Epithelial cell of proximal tubule (primary cell): ENCODE results near the gene GALNT11.

- RAMPAGE, long total RNA: no peak
- RRBS: no CpG with 5 or more reads among the region's 4 CpGs
These were observed 21.1 kb downstream of the RHEB start for GRCh38 chr7:151498555-151499102.

DNA sequence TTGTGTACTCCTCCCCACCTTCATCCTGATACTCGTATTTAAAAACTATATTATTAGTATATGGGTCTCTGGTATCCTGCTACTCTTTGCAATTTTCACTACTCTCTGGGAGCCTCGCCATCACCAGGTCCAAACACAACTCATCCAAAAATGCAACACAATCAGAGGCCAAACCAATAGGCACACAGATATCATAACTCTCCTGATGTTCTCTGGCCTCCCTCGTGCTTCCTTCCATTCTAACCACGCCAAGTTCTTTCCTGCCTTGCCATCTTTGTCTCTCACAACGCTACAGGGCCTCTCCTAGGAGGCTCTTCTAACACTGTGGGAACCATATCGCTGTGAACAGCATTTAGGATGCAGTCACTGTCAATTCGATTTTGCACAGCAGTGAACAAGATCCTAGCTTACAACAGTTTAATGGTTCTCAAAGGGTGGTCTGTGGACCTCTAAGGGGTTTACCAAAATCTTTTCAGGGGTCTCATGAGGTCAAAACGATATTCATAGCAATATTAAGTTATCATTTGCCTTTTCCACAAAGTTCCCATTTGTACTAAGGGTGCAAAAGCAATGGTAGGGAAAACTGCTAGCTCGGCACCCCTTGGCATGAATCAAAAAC is 7.2 kb downstream of the RHEB start:
- RAMPAGE, long total RNA: no peak
- RRBS: no CpG with 5 or more reads among the region's 9 CpGs

DNA sequence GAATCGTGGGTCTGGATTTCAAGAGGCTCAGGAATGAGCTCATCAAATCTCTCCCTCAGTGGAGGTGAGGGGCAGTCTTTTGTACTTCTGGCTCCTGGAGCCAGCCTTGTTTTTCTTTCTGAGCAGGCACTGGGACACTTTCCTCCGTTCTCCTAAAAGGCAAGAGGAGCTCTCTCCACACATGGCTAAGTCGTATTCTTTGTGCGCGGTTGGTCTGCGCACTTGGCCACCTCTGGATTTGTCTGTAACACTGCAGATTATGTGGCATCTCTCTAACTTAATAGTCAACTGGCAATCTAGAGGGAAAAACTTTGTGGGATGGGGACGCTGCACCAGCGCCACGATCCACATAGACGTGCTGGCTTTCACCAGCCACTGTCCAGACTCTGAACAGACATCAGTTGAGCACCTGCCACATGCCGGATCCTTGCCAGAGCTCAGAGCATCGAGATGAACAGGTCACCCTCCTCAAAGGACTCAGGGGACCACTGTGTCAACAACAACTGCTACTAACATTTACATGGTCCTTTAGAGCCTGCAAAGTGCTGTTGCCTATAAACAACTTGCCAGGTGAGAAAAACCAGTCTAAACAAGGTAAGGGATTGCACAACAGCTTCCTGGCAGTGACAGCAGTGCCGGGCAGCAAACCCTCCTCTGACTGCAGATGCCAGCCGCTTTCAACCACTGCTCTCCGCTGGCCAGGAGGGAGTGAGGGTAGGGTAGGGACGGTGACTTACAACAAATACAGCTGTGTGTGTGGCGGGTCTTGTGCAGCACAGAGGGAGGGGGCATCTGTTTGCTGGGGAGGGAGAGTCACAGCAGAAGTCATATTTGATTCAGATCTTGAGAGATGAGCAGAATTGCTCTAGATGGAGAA is 32.6 kb upstream of the RHEB start:
- RAMPAGE, long total RNA: no peak
- RRBS: no CpG with 5 or more reads among the region's 17 CpGs

DNA sequence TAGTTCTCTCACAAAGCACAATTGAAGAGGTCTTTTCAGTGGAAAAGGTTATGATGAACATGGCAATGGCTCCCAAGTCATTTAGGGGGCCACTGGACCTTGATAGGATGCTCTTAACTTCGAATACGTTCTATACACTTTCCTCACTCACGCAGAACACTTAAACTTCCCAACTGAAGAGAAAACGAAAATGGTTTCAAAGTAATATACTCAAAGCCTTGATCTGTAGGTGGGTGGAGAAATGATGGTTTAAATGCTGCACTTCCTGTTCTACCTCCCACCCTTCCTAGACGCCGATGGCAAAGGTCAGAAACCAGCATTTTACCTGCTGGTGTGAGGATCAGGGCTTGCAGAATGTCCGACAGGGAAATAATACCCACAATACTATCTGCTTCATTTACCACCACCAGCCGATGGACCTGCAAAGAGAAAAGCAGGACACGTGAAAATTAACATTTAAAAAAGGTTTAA is 40.5 kb upstream of the RHEB start:
- RAMPAGE, long total RNA: no peak
- RRBS: no CpG with 5 or more reads among the region's 9 CpGs

- RAMPAGE, long total RNA: no peak
- RRBS: no CpG with 5 or more reads among the region's 24 CpGs
These were observed 113.3 kb upstream of the RHEB start for GRCh38 chr7:151632801-151633559.

GRCh38 chr7:151710016-151710396 is 166.9 kb downstream of the PRKAG2 start:
- RAMPAGE, long total RNA: no peak
- RRBS: 50% methylated on average over 2 of the region's 14 CpGs

DNA sequence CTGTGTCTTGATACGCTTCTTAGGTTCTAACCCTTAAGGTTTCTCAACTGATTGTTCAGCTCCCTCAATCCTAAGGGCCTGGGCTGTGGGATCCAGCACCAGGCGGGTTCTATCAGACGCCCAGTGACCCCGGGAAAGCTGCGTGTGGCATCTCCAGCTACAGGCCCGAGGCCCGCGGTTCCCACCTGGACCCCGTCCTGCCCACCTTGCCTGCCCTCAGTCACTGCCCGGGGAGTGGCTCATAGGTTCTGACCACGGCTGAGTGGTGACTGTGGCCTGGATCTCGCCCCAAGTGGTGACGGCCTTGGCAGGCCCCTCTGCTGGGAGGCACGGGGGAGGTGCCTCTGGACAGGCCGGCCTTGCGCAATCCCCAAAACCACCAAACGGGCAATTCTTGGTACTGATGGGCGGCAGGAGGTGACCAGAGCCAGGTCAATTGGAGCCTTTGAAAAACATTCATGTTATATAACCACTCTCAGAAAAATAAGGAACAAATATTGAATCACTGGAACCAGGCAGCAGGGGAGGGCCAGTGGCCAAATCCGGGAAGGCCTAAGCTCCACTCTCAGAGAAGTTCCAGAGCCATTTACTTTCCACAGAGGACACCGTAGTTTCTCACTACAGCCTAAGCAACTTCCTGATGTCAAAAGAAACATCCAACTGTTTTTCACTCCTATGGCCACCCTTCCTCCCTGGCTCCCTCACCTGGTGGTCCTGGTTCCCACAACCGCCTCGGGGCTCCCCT is 83.4 kb downstream of the PRKAG2 start:
- RAMPAGE, long total RNA: no peak
- RRBS: 83% methylated on average over 3 of the region's 22 CpGs

GRCh38 chr7:151824256-151824955 is 52.5 kb downstream of the PRKAG2 start:
- RAMPAGE, long total RNA: no peak
- RRBS: no CpG with 5 or more reads among the region's 17 CpGs

DNA sequence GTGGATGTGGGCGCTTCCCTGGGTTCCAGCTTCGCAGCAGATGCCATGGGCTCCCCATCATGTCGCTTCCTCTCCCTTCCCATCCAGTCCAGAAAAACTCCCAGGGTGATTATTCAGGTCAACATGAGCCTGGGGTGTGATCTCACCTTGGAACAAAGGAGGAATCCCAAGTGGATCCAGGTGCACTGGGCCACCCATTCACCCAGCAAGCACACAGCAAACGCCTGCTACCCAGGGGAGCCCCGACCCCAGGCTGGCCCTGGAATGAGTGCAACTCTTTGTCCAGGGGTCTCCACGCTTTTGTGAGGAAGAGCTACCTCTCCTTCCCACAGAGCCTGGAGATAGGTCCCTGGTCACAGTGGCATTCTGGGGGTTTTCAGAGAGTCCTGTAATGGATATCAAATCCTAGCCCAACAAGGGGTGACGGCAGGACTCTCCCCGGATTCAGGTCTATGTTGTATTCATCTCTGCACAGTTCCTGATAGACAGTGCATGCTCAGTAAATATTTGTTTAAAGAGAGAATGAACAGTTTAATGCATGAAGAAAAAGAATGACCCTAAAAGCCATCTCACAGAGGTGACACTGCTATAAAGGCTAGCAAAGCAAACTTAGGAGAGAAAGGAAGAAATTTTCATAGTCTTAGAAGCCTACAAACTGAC is 48.9 kb downstream of the PRKAG2 start:
- RAMPAGE, long total RNA: no peak
- RRBS: no CpG with 5 or more reads among the region's 8 CpGs

DNA sequence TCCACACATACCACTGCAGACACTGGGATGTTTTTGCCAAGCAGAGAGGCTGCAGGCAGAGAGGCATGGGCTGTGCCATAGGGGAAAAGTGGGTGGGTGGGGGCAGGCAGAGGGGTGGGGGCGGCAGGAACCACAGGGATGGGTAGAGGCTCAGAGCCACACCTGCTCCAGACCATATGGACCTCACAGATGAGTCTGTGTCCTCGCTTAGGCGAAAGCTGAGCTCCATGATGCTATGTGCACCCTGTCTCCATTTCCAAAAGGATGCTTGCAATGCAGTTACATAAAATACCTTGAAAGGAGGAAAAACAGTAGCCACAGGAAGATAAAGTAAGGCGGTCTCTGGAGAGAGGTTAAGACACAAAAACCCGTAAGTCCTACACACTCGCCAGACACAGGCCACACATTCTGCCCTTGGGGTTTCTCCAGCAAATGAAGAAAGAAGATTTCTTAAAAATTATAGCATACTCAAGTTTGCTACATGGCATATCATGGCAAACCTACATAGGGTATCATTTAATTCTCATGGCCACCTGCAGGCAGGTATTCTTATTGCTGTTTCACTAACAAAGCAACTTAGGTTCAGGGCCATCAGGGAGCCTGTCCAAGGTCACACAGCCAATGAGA is 21.2 kb downstream of the PRKAG2 start:
- RAMPAGE, long total RNA: no peak
- RRBS: no CpG with 5 or more reads among the region's 6 CpGs

- RAMPAGE, long total RNA: no peak
- RRBS: no CpG with 5 or more reads among the region's 18 CpGs
These were observed 5.5 kb downstream of the PRKAG2 start for GRCh38 chr7:151871197-151871957.

GRCh38 chr7:151876229-151876661 is 670 bp downstream of the PRKAG2 start:
- RAMPAGE, long total RNA: no peak
- RRBS: 2% methylated on average over 21 of the region's 43 CpGs

DNA sequence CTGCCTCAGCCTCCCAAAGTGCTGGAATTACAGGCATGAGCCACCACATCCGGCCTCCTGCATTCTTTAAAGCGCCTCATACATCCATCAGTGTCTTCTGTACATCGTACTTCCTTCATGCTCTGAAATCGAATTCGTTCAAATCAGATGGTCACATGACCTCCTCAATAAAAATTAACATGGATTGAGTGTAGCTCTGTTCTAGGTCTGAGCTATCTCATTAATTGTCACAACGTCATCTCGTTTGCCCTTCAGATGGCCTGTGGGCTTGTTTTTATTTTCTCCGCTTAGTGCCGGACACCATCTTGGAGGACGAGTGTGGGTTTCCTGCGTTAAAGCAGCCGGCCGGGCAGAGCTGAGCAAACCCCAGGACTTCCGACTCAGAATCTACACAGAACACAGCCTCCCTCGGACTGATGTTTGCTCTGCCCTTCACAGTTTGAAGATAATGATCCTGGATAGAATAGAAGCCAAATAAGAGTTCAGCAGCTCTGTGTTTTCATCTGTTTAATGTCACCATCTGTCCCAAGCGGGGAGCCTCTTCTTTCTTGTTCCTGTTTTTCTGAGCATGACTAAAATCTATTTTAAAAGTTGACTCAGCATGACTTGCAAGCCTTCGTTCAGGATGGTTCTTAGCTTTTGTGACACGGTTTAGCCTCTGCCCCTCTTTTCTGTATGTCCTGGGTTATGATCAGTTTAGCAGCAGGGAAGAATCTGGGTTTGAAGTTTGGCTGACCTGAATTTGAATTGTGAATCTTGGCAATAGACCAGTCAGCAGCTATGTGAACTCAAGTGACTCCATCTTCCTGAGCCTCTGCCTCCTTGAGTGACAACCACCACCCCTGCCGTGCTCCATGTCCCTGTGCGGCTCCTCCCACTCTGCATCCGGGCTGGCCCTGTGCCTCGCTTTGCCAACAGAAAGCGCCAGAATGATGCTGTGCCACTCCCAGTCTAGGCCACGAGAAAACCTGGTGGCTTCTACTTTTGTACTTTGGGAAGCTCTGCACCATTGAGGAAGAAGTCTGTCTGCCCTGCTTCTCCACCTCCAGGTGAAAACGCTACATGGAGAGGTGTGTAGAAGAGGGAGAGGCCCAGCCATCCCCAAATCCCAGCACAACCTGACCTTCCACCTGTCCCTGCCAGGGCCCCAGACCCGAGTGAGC is 30.5 kb upstream of the GALNTL5 start:
- RAMPAGE, long total RNA: no peak
- RRBS: no CpG with 5 or more reads among the region's 26 CpGs

- RAMPAGE, long total RNA: no peak
- RRBS: 1% methylated on average over 29 of the region's 117 CpGs
These were observed at the start of gene GALNT11 for GRCh38 chr7:152025196-152026427. Gene GALNT11, plus strand, starts transcription at chr7:152025674.

DNA sequence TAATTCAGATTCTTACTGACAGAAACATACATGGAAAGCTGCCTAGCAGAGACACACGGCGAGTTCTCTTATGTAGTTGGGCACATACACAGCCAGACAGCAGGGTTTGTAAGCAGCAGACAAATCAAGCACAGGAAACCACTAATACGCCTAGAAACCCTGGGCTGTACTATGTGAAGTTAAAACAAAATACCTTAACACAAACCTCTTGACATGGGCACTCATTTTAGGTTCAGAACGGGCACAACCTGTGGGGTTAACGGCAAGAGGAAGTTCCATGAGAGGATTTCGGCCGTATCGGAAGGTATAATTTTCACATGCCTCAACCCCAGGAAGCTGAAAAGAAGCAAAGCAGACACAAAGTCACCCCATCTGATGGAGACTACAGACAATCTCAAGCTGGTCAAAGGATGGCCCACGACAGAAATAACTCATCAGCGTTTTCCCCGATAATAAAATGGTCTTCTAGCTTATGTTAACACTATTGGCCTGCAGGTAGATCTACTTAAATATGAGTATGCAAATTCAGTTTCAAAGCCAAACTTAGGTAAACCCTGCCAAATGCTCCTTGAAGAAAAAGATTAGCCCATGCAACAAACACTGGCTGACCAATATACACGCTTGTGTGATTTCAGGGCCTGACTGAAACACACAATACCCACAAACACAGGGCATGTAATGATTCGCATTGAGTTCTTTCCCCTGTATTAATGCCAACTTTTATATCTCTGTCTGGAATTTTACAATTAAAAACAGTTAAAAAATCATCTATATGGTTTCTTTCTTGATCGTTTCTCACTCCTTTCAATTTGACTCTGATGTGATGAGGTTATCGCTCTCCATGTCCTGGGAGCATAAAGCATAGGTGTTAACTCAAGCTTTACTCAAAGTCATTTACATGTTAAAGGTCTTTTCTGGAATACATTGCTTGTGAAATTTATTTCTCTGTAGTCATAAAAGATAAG is 119.8 kb downstream of the GALNT11 start:
- RAMPAGE, long total RNA: no peak
- RRBS: no CpG with 5 or more reads among the region's 15 CpGs

DNA sequence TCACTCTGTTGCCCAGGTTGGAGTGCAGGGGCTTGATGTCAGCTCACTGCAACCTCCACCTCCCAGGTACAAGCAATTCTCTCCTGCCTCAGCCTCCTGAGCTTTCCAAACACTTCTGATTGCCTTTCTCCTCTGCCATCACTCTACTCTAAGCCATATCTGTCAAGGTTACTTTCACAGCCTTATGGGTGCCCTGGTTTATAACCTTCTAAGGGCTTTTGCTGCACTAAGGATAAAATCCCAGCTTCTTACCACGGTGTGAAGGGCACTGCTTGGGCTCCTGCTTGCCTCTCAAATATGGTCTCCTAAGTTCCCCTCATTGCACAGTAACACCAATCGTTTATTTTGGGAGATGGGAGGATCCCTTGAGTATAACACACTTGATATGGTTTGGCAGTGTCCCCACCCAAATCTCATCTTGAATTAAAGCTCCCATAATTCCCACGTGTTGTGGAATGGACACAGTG is 38.5 kb downstream of the KMT2C start:
- RAMPAGE, long total RNA: no peak
- RRBS: no CpG with 5 or more reads among the region's 3 CpGs

DNA sequence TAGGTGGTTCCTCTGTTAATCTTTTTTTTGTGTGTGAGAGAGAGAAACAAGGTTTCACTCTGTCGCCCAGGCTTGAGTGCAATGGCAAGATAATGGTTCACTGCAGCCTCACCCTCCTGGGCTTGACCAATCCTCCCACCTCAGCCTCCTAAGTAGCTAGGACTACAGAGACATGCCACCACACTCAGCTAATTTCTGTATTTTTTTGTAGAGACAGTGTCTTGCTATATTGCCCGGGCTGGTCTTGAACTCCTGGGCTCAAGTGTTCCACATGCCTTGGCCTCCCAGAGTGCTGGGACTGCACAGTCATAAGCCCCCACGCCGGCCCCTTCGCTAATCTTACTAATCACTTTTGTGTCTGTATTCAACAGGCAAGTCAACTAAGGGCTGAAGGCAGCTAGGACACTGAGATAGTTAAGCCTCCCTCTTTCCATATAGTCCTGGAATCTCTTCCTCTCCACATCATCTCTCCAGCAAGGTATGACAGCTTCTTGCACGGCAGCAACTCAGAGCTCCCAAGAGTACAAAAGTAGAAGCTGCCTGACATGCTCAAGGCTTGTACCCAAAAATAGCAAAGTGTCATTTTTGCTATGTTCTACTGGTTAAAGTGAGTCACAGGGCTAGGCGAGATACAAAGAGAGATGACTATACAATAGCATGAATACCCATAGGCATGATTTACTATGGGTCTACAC is 11.3 kb downstream of the KMT2C start:
- RAMPAGE, long total RNA: no peak
- RRBS: 100% methylated on average over 2 of the region's 7 CpGs

DNA sequence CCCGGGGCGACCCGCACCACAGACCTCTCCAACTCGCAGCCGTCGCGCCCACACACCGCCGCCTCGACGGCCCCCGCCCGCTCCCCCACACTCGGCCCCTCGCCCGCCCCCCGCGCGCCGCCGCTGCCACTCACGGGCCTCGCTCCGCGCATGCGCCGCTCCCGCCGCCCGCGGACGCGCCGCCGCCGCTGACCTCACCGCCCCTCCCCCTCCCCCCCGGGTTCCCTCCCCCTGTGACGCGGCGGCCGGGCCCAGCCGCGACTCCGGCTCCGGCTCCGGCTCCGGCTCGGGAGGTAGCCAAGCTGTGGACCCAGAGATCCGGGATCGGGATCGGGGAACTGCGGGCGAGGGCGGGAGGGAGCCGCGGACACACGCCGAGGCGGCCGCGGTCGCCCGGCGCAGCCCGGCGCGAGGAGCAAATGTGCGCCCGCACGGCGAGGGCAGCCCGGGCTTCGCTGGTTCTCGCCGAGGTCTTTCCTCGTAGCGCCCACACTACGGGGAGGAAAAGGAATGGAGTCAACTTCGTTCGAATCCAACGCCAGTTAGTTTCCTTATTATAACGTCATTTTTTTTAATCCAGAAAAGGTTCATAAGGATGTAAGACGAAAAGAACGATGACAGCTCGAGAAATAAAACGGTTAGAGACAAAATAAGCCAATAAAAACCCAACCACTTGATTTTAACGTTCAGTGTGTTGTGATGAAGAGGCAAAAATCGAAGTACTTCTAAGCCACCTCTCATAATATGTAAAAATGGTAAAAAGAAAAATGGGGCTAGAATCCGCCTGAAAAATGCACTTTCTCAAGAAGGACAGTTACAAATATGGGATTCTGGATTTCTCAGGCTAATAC is 910 bp upstream of the KMT2C start:
- RAMPAGE, long total RNA: no peak
- RRBS: 1% methylated on average over 14 of the region's 90 CpGs

- RAMPAGE, long total RNA: no peak
- RRBS: 6% methylated on average over 36 of the region's 66 CpGs
These were observed 165.7 kb downstream of the ACTR3B start for GRCh38 chr7:152924998-152925894.

DNA sequence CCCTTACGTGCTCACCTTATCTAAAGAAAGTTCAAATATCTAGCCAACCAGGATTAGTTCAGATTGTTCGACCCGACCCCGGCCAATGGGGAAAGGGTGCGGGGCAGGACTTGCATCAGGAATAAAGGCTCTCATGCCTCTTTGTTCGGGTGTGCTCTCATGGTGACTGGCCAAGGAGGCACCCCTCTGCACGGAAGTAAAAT is 230.5 kb downstream of the ACTR3B start:
- RAMPAGE, long total RNA: no peak
- RRBS: no CpG with 5 or more reads among the region's 7 CpGs